SJSA1 (cell line): ENCODE measurements around a stretch of chr4.

DNA sequence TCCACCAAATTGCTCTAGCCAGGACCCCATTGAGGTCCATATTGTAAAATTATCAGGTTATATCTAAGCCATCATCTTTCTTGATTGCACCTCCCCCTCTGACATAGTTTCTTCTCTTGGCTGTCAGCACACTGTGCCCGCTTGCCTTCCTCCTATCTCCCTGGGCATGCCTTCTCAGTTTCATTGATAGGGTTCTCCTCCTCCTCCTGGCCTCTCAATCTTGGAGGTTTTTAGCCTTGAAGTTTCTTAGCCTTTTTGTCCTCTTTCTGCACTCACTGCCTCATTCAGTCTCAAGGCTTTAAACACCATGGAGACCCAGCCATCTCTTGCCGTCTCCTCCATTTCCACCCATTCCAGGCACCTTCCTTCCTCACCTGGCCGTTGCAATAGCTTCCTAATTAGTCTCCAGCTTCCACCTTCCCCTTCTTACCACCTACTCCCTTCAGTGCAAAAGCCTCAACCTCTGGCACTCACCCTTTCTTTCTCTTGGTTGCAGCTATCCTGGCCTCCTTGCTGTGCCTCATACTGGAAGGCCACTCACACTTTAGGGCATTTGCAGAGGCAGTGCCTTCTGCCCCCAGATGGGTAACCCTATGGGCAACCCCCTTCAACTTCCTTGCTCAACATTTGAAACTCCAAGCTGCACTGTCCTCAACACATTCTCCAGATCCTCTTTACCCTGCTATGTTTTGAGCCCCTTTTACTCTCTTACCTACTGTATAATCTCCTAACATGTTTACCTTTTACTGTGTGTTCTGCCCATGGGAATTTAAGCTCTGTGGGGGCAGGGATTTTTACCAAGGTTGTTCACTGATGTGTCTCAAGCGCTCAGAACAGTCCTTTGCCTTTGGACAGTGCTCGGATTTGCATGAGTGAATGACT, 53.5 kb downstream of the SORBS2 start:
- RAMPAGE, long total RNA, result no peak

GRCh38 chr4:185796912-185797550, 15.0 kb downstream of the SORBS2 start:
- RAMPAGE, long total RNA, result no peak

DNA sequence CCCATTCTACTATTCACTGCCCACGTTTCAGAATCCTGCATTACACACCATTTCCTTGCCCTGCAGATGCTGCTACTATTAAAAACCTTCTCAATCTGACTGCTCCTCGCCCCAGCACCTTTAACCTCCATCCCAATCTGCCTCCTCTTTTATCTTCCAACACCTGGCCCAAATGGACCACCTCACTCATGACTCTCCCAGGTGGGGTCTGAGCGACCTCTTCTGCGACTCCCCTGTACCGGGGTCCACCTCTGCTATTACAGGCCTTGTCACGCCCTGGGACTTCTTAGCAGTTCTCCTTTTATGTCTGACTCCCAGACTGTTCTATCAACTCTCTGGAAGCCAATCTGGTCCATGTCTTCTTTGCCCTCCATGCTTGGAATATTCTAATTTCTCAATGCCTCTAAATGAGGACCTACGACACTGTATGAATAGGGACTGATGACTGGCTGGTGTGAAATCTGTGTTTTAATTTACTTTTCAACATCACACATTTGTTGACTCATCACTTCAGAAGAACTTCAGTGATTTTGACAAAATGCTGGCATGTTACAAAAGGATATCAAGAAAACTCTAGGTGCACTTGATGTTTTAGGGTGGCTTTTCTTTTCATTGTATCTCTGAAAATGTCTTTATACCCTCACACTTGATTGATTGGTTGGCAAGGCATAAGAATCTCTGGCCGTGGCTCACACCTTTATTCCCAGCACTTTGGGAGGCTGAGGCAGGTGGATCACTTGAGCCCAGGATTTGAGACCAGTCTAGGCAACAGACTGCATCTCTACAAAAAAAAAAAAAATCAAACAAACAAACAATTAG, 1.8 kb upstream of the SORBS2 start:
- RAMPAGE, long total RNA, result no peak

DNA sequence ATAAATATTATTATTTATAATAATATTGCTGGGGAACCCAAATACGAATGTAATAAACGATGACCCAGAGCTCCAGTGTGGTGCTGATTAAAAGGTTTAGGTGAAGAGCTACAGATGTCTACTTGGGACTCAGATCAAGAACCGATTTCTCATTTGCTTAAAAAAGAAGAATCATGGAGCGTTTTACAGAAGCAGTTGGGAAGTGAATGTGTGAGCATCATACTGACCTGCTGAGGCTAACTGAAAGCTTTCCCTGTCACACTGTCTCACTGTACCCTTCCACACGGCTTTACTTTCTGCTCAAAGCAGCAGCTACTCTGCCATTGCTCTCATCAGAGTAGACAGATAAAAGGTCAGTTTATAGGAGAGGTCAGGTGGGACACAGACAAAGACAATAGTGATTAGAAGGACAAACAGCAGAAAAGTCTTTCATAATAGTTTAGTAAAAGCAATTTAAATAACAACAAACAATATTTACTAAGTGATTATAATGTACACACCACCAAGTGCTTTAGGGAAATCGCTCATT, 24.1 kb upstream of the SORBS2 start:
- RAMPAGE, long total RNA, result no peak

GRCh38 chr4:185932799-185933700, 121.1 kb upstream of the SORBS2 start:
- RAMPAGE, long total RNA, result no peak

- RAMPAGE, long total RNA, result no peak
These were observed 10.3 kb downstream of the TLR3 start for GRCh38 chr4:186079206-186079774.

DNA sequence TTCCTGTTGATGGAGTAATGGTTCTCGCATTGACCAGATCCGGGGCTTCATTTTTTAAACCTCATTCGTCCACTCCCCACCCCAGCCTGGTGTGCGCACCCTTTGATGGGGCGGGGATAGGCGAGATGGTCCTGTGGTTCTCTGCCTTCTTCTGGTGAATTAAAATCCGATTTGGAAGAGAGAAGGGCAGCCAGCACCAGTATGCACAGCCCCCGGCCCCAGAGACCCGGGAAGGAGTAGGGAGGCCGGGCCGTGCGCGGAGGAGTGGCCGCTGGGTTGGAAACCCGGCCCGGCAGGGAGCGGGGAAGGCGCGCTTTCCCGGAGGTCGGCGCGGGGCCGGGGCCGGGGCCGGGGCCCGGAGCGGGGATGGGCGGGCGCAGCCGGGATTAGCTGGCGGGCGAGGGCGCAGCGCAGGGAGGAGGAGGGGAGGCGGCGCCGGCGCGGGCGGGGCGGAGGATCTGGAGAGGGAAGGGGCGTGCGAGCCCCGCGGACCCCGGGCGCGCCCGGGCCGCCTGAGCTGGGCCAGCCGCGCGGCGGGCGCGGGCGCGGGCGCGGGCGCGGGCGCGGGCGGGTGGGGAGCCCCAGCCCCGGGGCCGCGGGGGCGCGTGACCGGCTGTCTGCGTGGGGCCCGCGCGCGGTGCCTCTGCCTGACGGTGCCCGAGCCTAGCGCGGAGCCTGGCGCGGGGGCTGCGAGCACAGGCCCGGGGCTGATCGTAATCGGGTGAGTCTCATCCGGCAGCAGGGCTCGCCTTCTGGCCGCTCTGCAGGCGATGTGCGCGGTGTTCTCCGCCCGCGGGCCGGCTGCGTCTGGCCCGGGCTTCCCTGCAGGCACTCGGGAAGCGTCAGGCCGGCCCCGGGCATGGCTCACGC, 46.7 kb upstream of the CYP4V2 start:
- RAMPAGE, long total RNA, result no peak

GRCh38 chr4:186588506-186589274, 33.3 kb upstream of the MTNR1A start:
- RAMPAGE, long total RNA, result no peak

DNA sequence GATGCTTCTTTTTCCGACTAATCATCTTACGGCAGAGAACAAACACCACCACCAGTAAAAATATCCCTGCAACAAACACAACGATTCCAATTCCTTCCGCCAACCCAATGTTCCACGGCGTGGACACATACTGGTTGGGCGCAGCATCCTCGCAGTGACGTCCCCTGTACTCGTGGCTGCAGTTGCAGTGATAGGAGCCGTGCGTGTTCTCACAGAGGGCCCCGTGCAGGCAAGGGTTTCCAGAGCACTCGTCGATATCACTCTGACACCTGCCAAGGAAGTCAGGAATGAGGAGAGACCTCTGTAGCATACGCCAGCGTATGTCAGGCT, 41.5 kb upstream of the MTNR1A start:
- RAMPAGE, long total RNA, result no peak

DNA sequence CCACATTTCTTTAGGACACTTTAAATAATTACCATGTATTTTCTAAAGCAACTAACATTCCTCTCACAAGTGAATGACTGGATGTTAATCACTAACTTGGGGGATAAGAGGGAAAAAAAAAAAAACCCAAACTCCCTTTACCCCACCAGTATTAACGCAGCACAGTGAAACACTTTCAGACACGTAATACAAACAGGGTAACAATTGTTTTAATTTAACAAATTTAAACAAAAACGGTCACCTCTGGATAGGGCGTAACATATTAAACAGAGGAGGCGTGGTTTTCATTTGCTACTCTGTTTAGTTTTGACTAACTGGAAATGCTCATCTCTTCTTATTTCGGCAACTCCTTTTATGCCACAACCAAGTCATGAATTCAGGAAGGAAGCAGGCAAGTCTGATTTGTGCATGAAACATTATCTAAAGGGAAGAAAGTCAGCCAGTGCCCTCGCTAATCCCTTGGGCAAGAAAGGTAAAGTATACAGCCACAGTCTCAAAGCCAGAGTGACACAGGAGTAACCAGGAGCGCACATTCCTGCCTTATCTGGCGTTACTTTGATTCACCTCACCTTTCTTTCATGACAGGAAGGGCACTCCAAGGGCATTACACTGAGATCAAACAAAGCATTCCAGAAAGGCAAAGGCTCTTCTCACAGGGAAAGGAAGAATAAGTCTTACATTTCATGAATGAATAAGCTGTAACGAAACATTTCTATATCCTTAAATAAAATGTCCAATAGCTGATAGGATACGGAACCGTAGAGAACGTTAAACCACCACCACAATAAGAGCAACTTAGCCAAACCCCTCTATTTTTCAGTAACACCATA, 38.9 kb downstream of the FAT1 start:
- RAMPAGE, long total RNA, result no peak

- RAMPAGE, long total RNA, result no peak
These were observed 22.7 kb downstream of the FAT1 start for GRCh38 chr4:186700620-186701773.

- RAMPAGE, long total RNA, result no peak
These were observed 177.4 kb upstream of the FAT1 start for GRCh38 chr4:186901111-186901437.

- RAMPAGE, long total RNA, result no peak
These were observed 178.1 kb upstream of the FAT1 start for GRCh38 chr4:186901728-186902160.

DNA sequence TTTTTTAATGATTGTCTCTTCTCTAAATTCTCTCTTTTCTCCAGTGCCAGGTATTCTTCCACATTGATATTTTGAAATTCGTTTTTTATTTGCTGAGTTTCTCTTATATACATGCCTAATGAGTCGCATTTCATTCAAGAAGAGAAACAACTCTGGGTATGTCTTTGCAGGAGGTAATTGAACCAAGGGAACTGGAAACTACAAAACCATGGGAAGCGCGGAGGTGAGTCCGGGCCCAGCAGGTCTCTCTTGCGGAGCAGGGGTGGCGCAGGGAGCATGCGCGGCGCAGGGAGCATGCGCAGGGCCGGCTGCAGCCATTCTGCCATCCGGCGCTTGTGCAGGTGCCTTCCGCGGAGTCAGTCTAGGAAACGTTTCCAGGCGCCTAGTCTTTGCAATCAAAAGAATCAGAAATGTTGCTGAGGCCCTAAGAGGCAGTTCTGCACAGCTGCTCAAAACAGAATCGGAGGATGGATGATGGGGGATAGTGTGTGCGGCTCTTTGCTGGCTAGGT, 433.7 kb upstream of the FAT1 start:
- RAMPAGE, long total RNA, result no peak

DNA sequence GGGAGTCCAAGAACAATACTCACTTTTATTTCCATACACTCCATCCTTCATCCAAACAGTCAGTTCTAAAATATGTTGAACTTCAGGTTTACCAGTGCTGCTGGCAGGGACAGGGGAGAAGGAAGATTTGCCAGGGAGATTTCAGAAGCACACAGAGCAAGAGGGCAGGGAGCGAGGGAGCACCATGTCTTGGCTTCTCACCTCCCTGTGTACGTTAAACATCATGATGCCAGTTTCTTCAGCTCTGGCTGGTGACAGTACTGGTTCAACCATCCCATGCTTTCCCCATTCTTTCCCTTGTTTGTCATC, 631.1 kb upstream of the FAT1 start:
- RAMPAGE, long total RNA, result no peak

DNA sequence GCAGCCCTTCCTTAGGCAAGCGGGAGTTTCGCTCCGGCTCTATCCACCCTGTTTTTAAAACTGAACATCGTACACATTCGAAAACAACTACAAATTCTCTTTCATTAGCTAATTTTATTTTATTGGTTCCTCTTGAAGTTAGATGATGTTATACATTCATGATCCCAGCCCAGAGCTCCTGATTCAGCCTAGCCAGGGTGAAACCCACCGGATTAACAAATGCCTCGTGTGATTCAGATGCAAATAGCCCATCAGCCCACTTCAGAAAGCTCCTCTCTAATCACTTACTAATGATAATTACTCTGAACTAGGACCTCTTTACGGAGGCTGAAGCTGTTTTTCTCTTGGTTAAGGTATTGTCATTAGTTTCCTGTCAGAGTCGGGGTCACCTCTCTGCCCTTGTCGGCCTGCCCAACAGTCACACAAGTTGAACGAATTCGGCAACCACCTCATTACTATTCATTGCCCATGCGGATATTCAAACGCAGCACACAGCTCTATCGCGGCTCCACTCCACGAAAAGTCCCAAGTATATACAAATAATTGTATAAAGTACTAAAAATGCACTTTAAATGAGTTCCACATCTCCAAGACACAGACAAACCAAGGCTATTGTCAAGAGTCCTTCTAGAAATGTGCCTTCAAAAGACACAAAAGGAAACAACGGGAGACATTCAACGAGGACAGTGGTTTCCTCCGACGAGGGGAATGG, 36.6 kb downstream of the ZFP42 start:
- RAMPAGE, long total RNA, result no peak

DNA sequence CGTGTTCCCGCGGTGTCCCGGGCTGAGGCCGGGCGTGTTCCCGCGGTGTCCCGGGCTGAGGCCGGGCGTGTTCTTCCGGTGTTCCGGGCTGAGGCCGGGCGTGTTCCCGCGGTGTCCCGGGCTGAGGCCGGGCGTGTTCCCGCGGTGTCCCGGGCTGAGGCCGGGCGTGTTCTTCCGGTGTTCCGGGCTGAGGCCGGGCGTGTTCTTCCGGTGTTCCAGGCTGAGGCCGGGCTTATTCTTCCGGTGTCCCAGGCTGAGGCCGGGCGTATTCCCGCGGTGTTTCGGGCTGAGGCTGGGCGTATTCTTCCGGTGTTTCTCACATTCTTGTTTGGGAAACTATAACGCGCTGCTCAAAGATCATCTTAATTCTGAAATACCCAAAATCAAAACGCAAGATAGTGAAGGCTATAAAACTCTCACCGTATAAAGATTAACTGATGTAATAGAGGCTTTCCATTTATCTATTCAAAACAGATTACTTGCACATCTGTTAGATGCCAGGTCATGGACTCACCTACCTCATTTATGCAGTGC, 129.9 kb upstream of the FRG1 start:
- RAMPAGE, long total RNA, result no peak

DNA sequence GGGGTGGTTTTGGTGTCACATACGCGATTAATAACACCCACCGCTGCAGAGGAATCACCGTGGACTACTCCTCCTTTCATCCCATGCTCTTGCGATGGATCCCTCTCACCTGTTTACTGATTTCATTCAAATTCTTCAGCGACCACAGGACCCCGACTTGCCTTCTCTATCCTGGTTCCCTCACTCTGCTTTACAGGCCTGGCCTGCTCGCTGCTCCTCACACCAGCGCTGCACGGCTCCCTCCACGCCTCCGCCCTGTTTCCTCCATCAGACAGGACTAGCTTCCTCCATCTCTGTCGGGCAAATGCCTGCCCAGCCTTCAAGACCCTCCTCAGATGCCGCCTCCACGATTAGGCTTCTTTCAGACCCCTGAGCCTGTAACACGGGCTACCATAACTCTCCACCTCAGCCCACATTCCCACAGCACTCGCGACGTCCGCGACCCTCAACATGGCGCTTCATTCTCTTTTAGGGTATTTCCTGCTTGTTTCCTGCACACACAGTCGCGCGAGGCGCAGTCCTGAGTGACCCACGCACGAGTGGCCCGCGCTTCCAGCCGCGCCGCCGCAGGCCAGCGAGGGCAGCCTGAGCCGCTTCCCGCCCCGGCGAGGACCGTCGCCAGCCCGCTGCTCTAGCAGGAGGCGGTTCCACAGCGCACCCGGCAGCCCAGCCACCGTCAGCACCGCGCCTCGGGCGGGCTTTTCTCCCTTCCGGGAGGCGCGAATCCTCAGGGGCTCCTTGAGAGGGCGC, 488 bp upstream of the FRG1 start:
- RAMPAGE, long total RNA, result no peak